Iris pigment epithelial cell (primary cell): ENCODE results near the genes SLC2A4RG, UCKL1 and PRPF6.

- RRBS: no CpG with 5 or more reads among the region's 20 CpGs
Measured at GRCh38 chr20:63612258-63612876, 14.5 kb downstream of the GMEB2 start.

- RRBS: 5% methylated on average over 44 of the region's 94 CpGs
Measured at GRCh38 chr20:63652043-63652956, 924 bp downstream of the STMN3 start.

- RRBS: 97% methylated on average over 3 of the region's 24 CpGs
Measured at GRCh38 chr20:63734073-63734930, 2.2 kb upstream of the LIME1 start.

- RRBS: 3% methylated on average over 49 of the region's 112 CpGs
Measured at GRCh38 chr20:63739138-63739960, at the start of gene SLC2A4RG. Gene SLC2A4RG (plus strand): TSS chr20:63739776.

- RRBS: no CpG with 5 or more reads among the region's 11 CpGs
Measured at GRCh38 chr20:63878151-63878761, 13.2 kb downstream of the TPD52L2 start.

- RRBS: no CpG with 5 or more reads among the region's 37 CpGs
Measured at GRCh38 chr20:63894103-63894826, 661 bp upstream of the DNAJC5 start.

- RRBS: no CpG with 5 or more reads among the region's 9 CpGs
Measured at GRCh38 chr20:63897807-63898466, 3.0 kb downstream of the DNAJC5 start.

DNA sequence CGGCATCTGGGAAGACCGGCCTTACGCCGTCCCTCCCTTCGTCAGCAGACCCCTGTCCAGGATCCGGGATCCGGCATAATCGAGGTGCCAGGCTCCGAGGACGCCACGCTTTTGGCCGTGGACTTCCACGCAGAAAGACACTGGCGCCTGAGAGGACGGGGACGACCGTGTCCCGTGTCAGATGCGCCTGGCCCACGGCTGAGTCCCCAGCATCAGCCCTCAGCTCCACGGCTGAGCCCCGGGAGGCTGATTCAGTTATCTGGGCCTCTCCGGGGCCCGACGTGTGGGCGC lies 17.4 kb downstream of the UCKL1 start:
- RRBS: 65% methylated on average over 10 of the region's 26 CpGs

DNA sequence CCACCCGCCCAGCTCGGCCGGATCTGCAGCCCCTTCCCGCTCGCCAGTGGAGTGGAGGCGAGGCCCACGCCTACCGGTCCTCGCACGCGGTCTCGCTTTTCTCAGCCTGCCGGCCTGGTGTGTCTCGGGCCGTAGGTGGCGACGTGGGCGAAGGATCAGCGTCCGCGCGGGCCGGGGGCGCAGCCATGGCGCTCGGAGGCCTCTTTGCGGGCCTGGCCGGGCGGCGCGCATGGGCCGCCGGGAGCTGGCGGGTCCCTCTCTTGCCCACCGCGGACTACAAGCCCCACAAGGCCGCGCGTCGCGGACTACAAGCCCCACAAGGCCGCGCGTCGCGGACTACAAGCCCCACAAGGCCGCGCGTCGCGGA lies at the start of gene UCKL1:
UCKL1 (minus strand) TSS at position 231 of the 367 bp plus-strand sequence.
- RRBS: 2% methylated on average over 24 of the region's 51 CpGs

GRCh38 chr20:63957647-63958147 lies 1.5 kb upstream of the UCKL1 start:
- RRBS: no CpG with 5 or more reads among the region's 10 CpGs

- RRBS: 2% methylated on average over 18 of the region's 79 CpGs
Measured at GRCh38 chr20:63980772-63981936, at the start of gene PRPF6. Gene PRPF6 (plus strand): TSS chr20:63981132.

DNA sequence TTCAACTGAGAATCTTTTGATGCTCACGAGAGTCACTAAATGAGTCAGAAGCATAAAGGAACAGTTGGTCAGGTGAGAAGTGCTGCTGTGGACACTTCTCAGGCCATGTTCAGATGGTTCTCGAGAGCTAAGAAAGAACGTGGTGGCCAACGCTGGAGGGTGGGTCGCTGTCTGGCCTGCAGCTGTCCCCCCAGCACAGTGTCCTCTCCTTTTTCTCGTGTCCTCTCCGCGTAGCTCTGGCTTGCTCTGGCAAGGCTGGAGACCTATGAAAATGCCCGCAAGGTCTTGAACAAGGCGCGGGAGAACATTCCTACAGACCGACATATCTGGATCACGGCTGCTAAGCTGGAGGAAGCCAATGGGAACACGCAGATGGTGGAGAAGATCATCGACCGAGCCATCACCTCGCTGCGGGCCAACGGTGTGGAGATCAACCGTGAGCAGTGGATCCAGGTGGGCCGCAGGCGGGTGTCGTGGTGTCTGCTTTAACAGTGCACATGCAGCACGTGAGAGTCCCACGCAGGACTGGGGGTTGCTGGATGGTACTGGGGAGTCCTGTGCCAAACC lies 24.8 kb upstream of the C20orf204 start:
- RRBS: no CpG with 5 or more reads among the region's 25 CpGs

- RRBS: no CpG with 5 or more reads among the region's 13 CpGs
Measured at GRCh38 chr20:64066719-64067386, 3.9 kb downstream of the TCEA2 start.

GRCh38 chr20:64069750-64070176 lies 6.8 kb downstream of the TCEA2 start:
- RRBS: no CpG with 5 or more reads among the region's 9 CpGs

DNA sequence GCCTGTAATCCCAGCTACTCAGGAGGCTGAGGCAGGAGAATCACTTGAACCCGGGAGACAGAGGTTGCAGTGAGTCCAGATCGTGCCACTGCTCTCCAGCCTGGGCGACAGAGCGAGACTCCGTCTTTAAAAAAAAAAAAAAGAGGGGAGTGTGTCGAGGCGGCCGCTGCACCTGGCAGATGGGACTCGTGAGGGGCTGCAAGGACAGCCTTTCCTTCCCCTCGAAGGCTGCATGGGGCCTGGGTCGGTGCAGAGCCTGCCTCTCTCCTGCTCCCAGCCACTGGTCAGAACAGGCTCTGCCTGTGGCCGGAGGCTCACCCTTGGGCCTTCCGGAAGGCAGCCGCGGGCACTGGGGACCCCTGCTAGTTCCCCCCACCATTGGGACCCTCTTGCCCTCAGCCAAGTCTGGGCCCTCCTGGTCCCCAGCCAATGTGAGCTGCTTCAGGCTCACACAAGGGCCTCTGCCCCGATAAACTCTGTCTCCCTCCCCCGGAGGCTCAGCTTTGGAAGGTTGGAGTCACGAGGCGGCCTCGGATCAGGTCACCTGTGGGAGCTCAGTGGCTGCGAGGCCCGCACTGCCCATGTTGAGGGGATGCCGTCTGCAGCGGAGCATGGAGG lies 8.0 kb downstream of the RGS19 start:
- RRBS: no CpG with 5 or more reads among the region's 24 CpGs

DNA sequence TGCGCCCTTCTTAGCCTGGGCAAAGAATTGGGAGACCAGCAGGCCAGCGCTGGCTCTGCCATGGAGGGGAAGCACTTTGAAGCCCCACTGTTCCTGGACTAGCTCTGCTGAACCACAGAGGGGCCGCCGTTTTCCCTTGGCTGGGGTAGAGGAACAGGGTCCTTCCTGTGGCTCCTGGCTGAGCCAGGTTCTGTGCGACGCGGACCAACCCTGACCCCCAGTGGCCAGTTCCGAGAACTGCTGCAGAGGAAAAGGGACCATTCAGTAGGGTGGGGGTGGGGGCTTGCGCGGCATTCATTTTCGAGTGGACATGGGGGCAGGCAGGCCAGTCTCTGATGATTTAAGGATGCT lies 13.0 kb upstream of the NPBWR2 start:
- RRBS: no CpG with 5 or more reads among the region's 11 CpGs

GRCh38 chr20:64211941-64212407 lies 43.6 kb upstream of the PCMTD2 start:
- RRBS: no CpG with 5 or more reads among the region's 16 CpGs

DNA sequence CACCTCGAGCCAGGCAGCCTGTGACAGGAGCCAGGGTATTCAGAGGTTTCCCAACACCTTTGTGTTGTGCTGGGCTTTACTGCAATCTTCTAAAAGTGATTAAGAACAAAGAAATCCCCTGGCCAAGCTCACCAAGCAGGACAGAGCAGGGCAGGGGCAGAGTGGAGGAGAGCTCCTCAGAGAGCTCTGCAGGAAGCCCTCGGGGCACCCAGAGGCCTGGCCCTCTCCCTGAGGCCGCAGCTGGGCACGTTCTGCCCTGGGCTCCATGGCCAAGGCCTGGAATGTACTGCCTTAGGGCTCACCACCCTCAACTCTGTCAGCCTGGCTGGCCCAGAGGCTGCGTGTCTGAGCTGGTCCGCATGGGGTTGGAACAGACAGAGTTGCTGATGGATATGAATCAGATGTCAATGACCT lies 33.4 kb upstream of the PCMTD2 start:
- RRBS: no CpG with 5 or more reads among the region's 6 CpGs

- RRBS: no CpG with 5 or more reads among the region's 12 CpGs
Measured at GRCh38 chr20:64236369-64237023, 19.1 kb upstream of the PCMTD2 start.

- RRBS: no CpG with 5 or more reads among the region's 7 CpGs
Measured at GRCh38 chr20:64264976-64265642, 9.6 kb downstream of the PCMTD2 start.